ENCODE measurements around the genes PRPF6, RGS19 and LKAAEAR1.

DNA sequence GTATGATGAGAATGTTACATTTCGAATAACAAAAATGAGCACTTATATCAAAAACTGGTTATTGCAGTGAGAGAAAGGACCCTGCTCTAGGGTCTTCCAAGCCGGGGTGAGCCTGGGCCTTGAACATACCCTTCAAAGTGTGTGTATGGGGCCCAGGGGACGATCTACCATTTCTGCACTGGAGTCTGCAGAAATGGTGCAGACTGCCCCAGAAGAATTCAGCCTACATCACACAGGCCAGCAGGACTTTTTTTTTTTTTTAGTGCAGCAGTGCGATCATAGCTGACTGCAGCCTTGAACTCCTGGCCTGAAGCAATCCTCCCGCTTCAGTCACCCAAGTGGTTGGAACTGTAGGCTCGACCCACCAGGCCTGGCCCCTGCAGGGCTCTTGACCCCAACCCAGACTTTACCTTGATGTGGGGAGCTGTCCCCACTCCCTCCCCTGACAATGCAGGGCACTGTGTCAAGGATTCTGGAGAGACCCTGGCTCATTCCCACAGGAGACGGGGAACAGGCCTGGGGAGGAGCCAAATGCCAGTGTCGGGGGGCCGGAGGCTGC lies 3.9 kb upstream of the ABHD16B start:
- RAMPAGE, long total RNA = no peak
- RRBS = no CpG with 5 or more reads among the region's 9 CpGs

GRCh38 chr20:63857955-63858343 lies 3.3 kb upstream of the ABHD16B start:
- RAMPAGE, long total RNA = no peak
- RRBS = no CpG with 5 or more reads among the region's 9 CpGs

DNA sequence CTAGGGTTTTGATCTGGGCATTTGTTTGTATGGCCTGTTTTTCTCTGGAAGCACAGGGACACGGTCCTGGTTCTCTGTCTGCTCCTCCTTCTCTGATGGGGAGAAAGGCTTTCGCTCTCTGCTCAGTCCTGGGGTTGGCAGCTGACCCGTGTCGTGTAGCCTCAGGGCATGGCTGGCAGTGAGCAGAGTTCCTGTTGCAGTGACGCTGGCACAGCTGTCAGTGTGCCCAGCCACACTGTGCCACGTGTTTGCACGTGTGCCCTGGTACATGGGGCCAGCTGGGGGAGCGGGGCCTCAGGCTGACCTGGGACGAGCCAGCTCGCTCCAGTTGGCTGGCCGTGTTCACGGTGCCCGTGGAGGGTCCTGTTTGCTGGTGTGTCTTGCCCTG lies 10.4 kb upstream of the DNAJC5 start:
- RAMPAGE, long total RNA = no peak
- RRBS = no CpG with 5 or more reads among the region's 13 CpGs

DNA sequence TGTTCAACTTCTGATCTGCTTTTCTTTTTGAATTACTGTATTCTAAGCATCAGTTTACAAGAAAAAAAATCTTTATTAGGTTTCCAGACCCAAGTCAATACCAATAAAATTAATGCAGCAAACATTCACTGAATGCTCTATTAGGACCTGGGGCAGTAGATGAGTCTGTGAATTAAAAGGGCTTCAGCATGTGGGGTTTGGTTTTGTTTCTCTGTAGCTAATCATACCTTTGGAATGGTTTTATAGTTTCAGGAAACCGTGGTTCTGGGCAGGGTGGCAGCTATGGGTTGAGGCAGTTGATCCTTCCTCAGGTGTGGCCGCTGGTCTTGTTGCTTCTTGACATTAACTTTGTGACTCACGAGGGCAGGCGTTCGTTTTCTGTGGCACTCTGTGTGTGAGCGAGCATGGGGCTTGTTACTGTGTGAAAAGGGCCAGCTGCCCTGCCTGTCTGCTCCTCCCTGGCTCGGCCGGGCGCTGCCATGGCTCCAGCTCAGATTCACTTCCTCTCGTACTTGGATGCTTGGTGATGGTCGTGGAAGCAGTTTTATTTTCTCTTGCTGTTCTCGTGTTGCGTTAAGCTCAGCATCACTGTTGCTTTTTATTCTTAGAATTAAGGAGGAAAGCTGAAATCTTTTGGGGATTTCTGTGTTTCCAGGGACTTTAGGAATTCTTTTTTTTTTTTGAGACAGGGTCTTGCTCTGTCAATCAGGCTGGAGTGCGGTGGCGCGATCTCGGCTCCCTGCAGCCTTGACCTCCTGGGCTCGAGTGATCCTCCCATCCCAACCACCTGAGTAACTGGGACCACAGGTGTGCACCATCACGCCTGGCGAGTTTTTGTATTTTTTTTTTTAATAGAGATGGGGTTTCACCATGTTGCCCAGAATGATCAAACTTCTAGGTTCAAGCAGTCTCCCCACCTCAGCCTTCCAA lies 16.3 kb downstream of the DNAJC5 start:
- RAMPAGE, long total RNA = no peak
- RRBS = no CpG with 5 or more reads among the region's 20 CpGs

GRCh38 chr20:63914845-63915360 lies 20.0 kb downstream of the DNAJC5 start:
- RAMPAGE, long total RNA = no peak
- RRBS = no CpG with 5 or more reads among the region's 10 CpGs

DNA sequence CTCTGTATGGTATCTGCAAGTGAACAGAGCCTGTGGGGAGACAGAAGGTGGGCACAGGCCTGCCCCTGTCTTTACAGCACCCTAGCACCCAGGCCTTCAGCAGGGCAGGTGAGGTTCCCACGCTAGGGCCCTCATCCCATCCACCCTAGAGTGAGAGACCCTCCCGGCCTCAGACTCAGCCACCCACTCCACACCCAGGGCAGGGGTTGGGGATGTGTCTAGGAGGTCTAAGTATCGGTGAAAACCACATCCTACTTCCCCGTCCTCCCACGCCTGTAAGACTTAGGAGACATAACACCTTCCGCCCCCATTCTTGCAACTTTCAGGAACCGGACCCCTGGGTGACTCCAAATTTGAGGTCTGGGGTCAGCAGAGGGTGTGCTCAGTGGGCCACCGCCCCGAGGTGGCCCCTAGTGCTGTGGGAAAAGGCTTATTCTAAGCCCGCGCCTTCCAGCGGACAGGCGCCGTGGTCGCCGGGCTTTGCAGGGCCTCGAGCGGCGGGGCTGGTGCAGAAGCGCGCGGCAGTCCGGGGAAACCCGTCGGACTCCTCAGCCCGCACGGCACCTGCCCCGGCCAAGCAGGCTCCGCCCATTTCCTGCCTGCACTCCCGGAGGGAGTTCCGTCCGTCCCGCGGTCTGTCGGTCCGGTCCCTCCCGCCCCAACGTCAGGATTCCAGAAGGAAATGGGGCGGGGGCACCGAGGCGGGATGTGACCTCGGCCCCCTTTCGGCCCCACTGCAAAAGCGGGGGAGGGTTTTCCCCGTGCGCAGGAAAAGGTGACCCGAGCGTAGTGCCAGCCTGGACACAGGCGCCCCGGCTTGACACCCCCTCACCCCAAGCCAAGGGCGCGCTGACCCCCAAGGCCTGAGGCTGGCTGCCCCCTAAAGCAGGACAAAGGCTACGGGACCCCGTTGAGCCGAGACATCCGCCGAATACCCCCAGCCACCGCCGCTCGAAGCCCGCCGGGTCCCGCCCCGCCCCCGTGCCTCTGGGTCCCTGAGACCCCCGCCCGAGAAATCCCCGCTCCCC lies 796 bp downstream of the SAMD10 start:
- RAMPAGE, long total RNA = no peak
- RRBS = 3% methylated on average over 25 of the region's 68 CpGs

DNA sequence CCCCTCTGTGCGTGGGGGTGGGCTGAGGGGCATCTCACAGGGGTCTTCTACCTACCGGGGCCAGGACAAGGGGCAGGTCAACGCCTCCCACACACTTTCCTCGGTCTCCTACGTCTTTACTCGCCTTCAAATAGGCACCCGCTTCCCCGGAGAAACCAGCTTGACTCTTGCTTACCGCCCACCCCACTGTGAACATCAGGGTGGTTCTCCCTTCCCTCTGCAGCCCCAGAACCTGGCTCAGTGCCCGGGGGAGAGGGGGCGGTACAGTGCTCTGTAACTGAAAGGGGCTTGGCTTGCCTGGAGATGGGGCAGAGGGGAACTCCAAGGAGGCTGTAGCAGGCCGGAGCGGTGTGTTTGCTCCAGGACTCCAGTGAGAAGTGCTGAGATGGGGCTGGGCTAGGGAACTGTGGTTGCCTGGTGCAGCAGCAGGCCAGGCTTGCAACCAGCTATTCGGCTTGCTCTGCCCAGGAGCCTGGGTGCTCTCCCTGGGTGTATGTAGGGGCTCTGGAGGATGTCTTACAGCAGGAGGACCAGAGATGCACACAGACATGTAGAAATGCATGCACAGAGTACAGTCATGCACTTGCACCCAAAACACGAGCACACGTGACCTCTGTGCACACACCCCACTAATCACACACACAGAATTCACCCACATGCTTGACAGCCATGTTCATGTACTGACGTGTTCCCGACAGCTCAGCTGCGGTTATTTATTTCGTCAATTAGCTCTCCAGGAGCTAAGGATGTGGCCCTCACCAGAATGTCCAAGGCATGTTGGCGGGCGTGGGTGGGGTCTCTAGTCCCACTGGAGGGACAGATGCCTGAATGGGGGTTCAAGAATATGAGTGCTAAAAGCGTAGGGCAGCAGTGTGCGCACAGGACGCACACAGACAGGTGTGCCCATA lies 611 bp upstream of the SAMD10 start:
- RAMPAGE, long total RNA = start-site peak on the minus strand centred at position 218 of the sequence, 57 bp wide, 24 and 8 reads in 2 replicates
- RRBS = 5% methylated on average over 10 of the region's 25 CpGs

DNA sequence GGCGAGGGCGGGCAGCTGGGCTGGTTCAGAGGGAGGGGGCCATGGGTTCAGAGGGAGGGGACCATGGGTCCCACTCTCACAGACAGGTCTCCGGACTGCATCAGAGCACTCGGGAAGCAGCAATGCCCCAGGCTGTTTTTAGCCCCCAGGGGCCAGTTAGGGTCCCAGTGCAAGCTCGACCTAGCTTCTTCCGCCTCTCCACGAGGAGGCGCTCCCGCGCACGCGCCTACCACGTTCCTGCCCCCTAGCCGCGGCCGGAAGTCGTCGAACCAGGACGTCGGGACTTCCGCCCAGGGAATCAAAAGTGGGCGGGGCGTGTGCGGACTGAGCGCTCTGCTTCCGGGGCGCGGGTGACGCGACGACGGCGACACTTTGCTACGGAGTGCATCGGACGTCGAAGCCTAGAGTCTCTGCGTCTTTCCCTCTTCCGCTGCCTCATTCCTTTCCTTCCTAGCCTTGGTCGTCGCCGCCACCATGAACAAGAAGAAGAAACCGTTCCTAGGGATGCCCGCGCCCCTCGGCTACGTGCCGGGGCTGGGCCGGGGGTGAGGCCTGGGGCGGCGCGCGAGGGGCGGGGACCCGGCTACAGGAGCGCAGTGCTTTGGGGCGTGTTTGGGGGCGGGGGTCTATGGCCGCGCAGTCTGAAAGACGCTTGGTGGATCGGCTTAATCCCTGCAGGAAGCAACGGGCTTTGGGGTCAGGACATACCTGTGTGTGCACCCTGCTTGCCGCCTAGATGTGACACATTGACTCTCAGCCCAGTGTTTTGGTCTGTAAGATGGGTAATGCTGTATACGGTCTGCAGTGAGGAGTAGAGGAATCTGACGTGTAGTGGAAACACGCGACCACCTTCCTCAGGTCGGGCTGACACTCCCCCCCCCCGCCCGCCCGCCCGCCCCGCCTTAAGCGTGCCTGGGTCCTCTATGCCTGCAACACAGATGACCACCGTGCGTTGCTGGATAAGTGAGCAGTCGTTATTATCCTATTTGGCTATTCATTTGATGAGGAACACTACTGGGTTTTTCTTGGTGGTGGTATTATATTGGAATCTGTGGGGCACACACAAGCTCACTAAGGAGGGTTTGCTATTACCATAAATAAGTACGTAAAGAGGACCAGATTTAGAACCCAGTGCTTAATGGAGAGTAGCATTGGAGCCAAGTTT lies at the start of gene PRPF6:
TSS of gene PRPF6 (plus strand) at position 361 of the 1,165 bp plus-strand sequence.
- RAMPAGE, long total RNA = start-site peak on the plus strand centred at position 403 of the sequence, 90 bp wide, 2,051 and 681 reads in 2 replicates
- RRBS = 3% methylated on average over 18 of the region's 79 CpGs

GRCh38 chr20:64056607-64057612 lies 6.1 kb upstream of the TCEA2 start:
- RAMPAGE, long total RNA = no peak
- RRBS = 55% methylated on average over 3 of the region's 49 CpGs

DNA sequence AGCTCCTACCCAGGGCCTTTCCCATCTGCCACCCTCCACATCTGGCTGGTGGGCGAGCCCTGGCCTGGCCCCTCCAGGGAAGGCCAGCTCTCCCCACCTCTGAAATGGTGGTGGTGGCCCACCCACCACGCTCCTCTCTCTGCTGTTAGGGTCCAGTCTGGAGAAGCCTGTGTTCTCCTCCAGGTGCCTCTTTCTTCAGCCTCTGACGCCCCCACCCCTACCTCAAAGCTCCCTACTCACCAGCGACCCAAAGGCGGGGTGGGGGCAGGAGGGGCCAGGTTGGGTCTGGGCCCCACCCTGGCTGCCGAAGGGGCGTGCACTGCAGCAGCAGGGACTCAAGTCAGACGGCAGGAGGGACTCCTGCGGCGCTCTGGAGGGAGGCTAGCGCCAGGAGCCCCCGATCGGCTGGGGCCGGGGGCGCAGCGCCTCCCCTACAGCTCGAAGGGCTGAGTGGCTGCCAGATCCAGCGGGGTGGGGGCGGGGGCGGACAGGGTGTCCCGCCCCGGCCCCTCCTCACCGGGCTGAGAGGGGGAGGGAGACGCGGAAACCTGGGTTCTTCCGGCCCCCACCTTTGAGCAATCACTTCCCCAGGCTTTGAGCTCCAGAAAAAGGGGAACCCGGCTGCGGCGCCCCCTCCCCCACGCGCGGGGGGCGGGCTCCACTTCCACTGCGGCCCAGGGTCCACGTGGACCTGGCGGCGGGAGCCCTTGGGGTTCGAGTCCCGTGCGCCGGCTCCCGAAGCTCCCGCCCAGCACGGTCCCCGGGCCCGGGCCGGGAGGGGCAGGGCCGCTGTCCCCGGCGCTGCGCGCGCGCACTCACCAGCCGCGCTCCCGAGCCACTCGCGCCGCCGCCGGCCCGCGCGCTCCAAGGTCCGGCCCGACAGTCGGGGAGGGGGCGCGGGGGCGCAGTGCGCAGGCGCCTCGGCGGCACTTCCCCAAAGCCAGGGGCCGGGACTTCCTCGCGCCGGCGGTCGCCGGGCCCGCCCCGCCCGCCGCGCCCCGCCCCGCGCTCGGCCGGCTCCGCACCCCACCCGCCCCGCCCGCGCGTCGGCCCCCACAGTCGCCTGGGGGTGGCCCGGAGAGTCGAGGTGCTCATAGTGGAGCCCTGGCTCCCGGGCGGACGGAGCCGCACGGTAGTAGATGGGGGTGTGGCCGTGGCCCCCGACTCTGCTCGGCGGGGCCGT lies at the start of gene RGS19:
TSS of gene RGS19 (minus strand) at position 465 of the 1,183 bp plus-strand sequence.
- RAMPAGE, long total RNA = no peak
- RRBS = 2% methylated on average over 69 of the region's 112 CpGs

DNA sequence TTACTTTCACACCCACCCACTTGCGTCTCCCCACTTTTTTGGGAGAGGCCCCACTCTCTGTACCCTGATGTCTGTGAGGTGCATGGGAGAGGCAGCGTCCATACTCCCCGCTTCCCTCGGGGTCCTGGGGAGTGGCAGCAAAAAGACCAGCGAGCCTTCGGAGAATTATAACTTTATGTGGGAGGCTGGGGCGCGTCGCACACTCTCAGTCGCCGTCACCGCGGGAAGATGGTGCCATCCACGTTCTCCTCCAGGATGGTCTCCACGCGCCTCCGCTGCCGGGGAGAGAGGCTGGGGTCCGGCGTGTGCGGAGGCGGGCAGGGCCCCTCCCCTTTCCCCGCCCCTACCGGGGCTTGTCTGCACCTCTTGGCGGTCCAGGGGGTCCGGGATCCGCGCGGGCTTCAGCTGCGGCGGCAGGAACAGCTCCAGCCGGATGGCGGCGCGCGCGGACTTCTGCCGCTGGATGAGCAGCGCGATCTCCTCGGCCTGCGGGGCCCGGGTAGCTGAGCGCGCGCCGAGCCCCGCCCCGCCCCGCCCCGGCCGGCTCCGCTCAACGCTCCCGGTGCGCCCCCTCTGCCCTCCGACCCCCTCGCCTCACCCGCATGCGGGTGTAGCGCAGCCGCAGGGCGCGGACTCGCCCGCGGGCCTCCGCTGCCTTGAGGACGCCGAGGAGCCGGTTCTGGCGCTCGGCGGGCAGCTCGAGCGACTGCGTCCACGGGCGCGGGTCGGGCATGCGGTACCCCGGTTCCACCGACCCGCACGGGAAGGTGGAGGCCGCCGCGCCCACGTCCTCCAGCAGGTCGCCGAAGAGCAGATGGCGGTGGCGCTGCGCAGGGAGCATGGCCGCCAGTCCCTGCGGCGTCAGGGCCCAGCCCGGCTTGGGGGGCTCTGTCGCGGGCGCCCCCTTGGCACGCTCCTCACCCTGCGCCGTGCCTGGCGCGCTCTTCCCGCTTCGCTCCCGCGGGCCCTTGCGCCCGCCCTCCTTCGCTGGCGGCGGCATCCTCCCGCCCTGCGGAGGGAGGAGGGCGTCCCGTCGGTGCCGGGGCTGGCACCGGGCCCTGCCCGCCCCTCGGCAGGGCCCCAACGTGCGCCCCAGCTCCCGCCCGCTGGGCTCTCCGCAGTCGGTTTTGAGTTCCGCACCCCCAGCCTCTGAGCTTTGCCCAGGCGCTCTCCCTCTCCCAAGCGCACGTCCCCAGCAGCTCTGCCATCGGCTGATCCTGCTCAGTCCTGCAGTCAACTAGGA lies at the start of gene LKAAEAR1:
TSS of gene LKAAEAR1 (minus strand) at position 1,179 of the 1,243 bp plus-strand sequence.
- RAMPAGE, long total RNA = no peak
- RRBS = 3% methylated on average over 54 of the region's 136 CpGs

DNA sequence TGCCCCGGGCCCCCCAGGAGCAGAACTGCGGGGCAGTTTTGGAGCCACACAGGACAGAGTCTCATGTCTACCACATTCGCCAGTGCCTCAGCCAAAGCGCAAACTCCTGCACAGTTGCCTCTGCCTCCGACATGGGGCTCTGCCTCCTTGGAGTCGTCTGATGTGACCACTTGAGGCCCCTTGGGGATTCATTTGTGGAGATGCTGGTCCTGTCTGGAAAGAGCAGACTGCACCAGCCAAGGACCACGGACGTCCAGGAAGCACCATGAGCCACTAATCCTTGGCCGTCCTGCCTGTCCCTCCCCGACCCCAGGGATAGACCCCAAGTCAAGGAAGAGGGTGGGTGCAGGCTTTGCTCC lies 41.8 kb upstream of the PCMTD2 start:
- RAMPAGE, long total RNA = no peak
- RRBS = no CpG with 5 or more reads among the region's 10 CpGs

GRCh38 chr20:64238132-64238864 lies 17.2 kb upstream of the PCMTD2 start:
- RAMPAGE, long total RNA = no peak
- RRBS = no CpG with 5 or more reads among the region's 11 CpGs

GRCh38 chr20:64264976-64265642 lies 9.6 kb downstream of the PCMTD2 start:
- RAMPAGE, long total RNA = no peak
- RRBS = no CpG with 5 or more reads among the region's 7 CpGs

DNA sequence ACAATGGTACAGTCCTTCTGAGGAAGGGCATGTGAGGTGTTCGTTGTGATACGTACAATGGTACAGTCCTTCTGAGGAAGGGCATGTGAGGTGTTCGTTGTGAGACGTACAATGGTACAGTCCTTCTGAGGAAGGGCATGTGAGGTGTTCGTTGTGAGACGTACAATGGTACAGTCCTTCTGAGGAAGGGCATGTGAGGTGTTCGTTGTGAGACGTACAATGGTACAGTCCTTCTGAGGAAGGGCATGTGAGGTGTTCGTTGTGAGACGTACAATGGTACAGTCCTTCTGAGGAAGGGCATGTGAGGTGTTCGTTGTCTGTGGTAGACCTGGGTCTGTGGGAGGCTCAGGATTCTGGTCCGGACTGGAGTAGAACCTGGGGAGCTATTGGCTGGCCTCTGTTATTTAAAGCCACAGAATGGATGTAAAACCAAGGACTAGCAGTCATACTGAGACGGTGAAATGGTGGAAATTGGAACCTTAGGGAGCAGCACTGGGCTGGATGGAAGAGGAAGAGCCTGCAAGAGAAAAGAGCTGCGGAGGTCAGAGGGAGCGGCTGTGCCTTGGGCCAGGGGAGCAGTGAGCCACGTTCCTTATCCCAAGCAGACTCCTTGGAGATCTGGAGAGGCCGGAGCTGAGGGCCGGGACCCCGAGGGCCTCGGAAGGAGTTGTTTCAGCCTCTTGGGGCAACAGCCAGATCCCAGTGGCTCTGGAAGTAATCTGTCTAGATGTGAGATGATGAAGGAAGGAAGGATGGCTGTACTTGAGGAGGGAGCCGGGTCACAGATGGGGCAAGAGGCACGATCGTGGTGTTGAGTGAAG lies 15.9 kb downstream of the PCMTD2 start:
- RAMPAGE, long total RNA = no peak
- RRBS = 78% methylated on average over 3 of the region's 23 CpGs

Data from cardiac muscle cell (in vitro differentiated cells and primary cell).